ENCODE data around the gene AK4.

DNA sequence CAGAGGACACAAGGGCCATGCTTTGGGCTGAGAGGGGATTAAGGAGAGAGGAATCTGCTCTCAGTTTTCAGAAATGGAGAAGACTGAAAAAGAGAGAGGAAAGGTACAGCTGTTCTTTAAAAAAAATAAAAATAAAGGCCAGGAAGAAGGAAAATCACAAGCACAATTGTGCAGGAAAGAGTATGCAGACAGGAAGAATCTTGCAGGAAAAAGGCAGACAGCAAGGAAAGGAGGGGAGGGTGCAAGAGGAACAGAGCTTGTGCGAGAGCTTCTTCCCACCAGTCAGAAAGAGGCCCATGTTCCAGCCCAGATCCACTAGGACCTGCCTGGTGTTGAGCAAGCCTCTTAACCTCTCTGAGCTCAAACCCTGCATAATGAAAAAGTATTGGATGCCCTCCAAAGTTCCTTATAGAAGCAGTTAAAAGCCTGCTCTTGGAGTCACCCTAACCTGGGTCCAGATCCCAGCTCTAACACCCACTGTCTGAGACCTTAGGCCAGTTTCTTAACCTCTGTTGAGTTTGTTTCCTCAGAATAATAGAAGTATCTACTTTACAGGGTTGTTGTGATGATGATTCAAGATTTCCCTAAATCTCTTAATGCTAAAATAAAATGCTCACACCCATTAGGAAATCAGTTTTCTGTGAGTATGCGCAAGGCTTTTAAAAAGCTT, 73.2 kb downstream of the JAK1 start:
- PRO-cap, 2 experiments = no peak in any of the 2 experiments

GRCh38 chr1:64933066-64934248, 32.9 kb downstream of the JAK1 start:
- PRO-cap, 2 experiments = peak in 1 of 2 experiments; most common plus-strand start chr1:64933481 (in 1); most common minus-strand start chr1:64933289 (in 1)

DNA sequence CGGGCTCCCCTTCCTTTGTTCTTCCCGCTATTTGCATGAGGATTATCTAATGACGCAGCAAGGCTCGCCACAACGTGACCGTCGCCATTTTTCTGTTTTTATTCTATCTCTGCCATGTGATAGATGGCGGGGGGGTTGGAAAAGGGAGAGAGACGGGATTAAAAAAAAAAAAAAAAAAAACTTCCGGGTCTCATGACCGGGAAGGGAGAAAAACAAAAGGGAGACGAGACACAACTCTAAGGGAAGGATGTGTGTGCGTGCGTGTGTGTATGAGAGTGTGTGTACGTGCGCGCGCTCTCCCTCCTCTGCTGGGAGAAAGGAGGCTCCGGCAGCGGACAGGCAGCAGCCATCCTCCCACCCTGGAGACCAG, 80.4 kb upstream of the AK4 start:
- PRO-cap, 2 experiments = peak in 2 of 2 experiments; most common plus-strand start position 193 of the sequence (in 2); most common minus-strand start position 105 of the sequence (in 1)

- PRO-cap, 2 experiments = no peak in any of the 2 experiments
Observed at GRCh38 chr1:65146937-65147261, 1.1 kb upstream of the AK4 start.

GRCh38 chr1:65147421-65148368, at the start of gene AK4:
Gene AK4 (plus strand): TSS chr1:65148203.
- PRO-cap, 2 experiments = peak in 1 of 2 experiments; most common plus-strand start chr1:65147622 (in 1); most common minus-strand start chr1:65147445 (in 1)

GRCh38 chr1:65174848-65175651, 27.0 kb downstream of the AK4 start:
- PRO-cap, 2 experiments = no peak in any of the 2 experiments

- PRO-cap, 2 experiments = no peak in any of the 2 experiments
Observed at GRCh38 chr1:65175998-65176614, 28.1 kb downstream of the AK4 start.

DNA sequence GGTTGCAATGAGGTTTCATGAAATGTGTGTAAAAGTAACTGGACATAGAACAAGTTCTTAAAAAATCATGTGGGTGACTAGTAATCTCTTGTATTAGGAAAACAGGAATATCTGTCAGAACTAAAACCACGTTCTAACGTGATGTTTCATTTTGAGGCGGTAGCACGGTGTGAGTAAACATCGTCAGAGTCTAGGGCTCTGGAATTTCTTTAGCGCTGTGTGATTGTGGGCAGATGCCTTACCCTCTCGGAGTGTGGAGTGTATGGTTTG, 55.4 kb upstream of the DNAJC6 start:
- PRO-cap, 2 experiments = no peak in any of the 2 experiments

DNA sequence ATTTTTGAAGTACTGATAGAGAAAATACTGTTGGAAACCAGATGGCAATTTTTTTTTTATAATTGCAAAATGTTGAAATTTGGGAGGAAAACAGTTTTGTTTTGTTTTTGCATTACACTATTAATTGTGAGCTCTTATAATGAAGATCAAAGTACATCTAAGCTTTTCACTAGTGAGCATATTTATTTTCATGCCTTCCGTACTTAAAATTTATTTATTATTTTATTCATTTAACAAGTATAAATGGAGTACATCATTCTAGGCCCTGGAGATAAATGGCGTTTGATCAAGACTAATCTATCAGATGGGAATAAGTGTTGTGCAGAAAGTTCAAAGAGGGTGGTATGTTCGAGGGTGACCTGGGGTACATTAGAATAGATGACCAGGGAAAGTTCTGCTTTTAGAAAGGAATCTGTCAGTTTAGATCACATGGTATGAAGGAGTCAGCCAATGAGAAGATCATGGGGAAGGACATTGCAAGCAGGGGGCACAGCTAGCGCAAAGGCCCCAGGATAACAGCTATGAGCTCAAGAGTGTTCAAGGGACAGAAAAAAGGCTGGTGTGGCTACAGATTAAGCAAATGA, 8.4 kb downstream of the LEPR start:
- PRO-cap, 2 experiments = no peak in any of the 2 experiments

GRCh38 chr1:65527043-65527525, 106.6 kb downstream of the LEPR start:
- PRO-cap, 2 experiments = no peak in any of the 2 experiments

GRCh38 chr1:65550131-65551001, 129.9 kb downstream of the LEPR start:
- PRO-cap, 2 experiments = no peak in any of the 2 experiments

- PRO-cap, 2 experiments = no peak in any of the 2 experiments
Observed at GRCh38 chr1:66367572-66368109, 166.3 kb upstream of the SGIP1 start.

DNA sequence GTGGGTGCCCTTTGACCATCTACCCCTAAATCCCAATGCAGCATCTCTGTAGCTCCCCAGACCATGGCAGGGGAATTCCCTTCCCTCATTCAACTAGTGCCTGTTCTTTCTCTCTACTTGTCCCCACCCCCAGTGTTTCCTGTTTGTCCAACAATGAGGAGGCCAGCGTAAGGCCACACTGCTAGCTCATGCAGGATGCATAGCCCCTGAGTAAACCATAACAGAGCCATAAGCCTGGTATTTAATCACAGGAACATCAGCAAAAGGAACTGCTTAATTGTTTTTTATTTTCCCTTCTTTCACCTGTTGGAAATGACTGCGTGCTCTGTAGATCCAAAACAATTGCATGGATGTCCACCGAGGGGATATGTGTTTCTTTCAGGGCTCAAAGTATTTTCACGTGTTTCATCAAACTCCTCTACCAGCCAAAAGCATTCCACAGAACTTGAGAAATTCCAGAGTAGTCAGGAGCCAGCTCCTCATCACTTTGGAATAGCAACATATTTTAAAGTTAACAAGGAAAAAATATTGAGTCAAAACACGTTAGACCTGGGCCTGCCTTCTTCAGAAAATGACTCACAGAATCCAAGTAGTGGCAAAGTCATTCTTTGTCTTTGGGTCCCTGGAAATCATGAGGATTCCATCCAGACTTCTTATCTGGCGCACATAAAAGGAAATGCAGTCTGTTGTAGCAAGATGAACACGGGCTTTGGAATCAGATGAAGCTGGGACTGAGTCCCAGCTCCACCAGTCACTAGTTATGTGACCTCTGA, 162.5 kb upstream of the SGIP1 start:
- PRO-cap, 2 experiments = no peak in any of the 2 experiments

- PRO-cap, 2 experiments = peak in 1 of 2 experiments; most common plus-strand start chr1:66556531 (in 1); most common minus-strand start chr1:66556432 (in 1)
Observed at GRCh38 chr1:66555789-66556771, 22.1 kb downstream of the SGIP1 start.

DNA sequence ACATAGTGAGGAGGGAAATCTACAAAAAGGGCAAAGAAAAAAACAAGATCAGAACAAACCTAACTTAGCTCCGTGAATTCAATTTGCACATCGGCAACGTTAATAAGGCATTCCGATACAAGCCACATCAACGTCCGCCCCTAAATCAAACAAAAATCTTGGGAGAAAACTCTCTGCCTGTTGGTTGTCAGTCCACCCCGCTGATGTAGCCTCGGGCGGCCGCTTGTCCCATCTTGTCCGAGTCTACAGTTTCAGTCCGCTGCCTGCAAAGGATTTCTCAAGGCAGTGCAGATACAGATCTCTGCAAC, 1.0 kb downstream of the SLC35D1 start:
- PRO-cap, 2 experiments = no peak in any of the 2 experiments

DNA sequence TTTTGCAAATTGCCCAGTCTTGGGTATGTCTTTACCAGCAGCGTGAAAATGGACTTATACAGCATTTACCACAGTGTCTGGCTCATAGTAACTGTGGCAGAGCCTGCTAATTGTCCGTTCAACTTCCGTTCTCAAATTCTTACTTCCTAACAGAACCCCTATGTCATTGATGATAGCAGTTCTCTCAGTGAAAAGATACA, 35.2 kb upstream of the IL12RB2 start:
- PRO-cap, 2 experiments = no peak in any of the 2 experiments

GRCh38 chr1:67339620-67340179, 32.0 kb downstream of the IL12RB2 start:
- PRO-cap, 2 experiments = peak in 1 of 2 experiments; most common minus-strand start chr1:67339801 (in 1)

GRCh38 chr1:67405347-67406488, 24.5 kb downstream of the SERBP1 start:
- PRO-cap, 2 experiments = no peak in any of the 2 experiments

- PRO-cap, 2 experiments = no peak in any of the 2 experiments
Observed at GRCh38 chr1:67424478-67425356, 5.5 kb downstream of the SERBP1 start.

DNA sequence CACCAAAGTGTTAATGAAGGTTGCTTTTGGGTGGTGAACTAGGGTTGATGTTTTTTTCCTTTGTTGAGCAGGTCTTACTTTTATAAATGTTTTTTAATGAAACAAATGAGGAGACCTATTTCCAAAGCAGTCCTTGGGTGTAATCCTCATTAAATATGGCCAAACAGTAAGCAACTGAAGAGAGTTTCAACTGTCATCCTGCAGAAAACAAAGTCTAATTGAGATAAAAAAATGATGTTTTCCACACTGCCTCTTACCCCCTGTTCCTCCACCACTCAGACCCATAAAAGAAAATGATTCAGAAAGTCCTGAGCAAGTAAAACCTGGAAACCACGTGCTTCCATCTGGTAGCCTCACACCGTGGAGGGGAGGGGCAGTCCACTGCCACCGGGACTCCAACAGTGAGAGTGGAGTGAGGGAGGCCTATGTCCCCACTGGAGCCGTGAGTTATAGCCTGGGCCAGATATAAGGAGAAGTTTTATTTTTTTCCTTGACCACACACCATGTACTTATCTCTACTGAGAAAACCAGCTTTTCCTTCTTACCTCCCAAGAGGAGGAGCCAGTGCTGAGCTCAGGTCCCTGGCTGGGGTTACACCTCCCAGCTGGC, 48.8 kb upstream of the SERBP1 start:
- PRO-cap, 2 experiments = no peak in any of the 2 experiments

Data from cerebral cortex (tissue), 2 donors.